ENCODE measurements around a stretch of chr1.

- PRO-cap, 6 experiments = peak in 6 of 6 experiments; most common minus-strand start chr1:9234578 (in 6)
- RAMPAGE, long total RNA, 2 experiments = no peak in any of the 2 experiments
- RRBS = no CpG with 5 or more reads among the region's 43 CpGs
Observed at GRCh38 chr1:9234150-9234705, 346 bp upstream of the H6PD start.

DNA sequence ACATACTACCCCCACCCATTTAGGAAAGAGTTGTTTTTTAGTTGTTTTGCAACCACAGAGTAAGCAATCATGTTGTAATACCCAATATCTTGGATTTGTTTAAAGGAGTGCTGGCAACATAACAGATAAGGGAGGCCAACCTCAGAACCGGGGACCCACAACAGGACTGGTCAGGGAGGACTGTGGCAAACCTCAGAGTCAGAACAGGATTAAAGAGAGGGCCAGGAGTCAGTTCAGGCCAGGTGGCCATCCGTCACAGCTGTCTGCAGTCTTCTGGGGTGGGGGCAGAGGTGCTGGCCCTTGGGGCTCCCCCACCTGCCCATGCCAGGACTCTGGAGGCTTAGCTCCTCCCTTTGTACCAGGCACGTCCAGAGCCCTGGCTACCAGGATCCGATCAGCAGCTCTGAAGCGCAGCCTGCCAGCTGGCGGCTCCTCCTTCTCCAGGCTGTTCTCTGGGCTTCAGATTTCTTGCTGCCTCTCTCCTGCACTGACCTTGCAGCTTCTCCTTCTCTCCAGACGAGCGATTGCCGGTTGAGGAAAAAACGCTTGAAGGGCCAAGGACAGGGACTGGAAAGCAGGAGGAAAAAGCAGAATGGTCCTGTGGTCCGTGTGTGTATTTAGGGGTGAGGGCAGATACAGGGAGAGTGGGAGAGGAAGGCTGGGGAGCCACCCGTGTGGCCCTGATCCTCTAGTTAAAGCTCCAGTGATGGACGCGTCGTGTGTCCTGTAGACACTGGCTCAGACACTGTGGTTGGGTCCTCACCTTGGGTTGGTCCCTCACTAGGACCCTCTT lies 8.0 kb downstream of the H6PD start:
- PRO-cap, 6 experiments = peak in 6 of 6 experiments; most common plus-strand start position 462 of the sequence (in 3); most common minus-strand start position 275 of the sequence (in 5)
- RAMPAGE, long total RNA, 2 experiments = start-site peak on the plus strand in 2 of 2 experiments, centred at positions 476 to 520 of the sequence, 26 to 29 reads per replicate; start-site peak on the minus strand in 1 of 2 experiments, centred at position 322 of the sequence, 8 reads per replicate
- RRBS = no CpG with 5 or more reads among the region's 15 CpGs

- PRO-cap, 6 experiments = no peak in any of the 6 experiments
- RAMPAGE, long total RNA, 2 experiments = start-site peak on the plus strand in 1 of 2 experiments, at chr1:9244992-9245096 at its widest, 21 reads per replicate
- RRBS = 68% methylated on average over 8 of the region's 26 CpGs
Observed at GRCh38 chr1:9244678-9245821, 10.5 kb downstream of the H6PD start.

- PRO-cap, 6 experiments = no peak in any of the 6 experiments
- RAMPAGE, long total RNA, 2 experiments = no peak in any of the 2 experiments
- RRBS = no CpG with 5 or more reads among the region's 44 CpGs
Observed at GRCh38 chr1:9247445-9248758, 13.3 kb downstream of the H6PD start.

- PRO-cap, 6 experiments = no peak in any of the 6 experiments
- RAMPAGE, long total RNA, 2 experiments = no peak in any of the 2 experiments
- RRBS = no CpG with 5 or more reads among the region's 10 CpGs
Observed at GRCh38 chr1:9248759-9249191, 14.2 kb downstream of the H6PD start.

GRCh38 chr1:9263323-9263815 lies 28.8 kb downstream of the H6PD start:
- PRO-cap, 6 experiments = no peak in any of the 6 experiments
- RAMPAGE, long total RNA, 2 experiments = no peak in any of the 2 experiments
- RRBS = no CpG with 5 or more reads among the region's 22 CpGs

GRCh38 chr1:9270116-9270978 lies 22.3 kb upstream of the SPSB1 start:
- PRO-cap, 6 experiments = no peak in any of the 6 experiments
- RAMPAGE, long total RNA, 2 experiments = no peak in any of the 2 experiments
- RRBS = 29% methylated on average over 3 of the region's 19 CpGs

- PRO-cap, 6 experiments = no peak in any of the 6 experiments
- RAMPAGE, long total RNA, 2 experiments = no peak in any of the 2 experiments
- RRBS = 17% methylated on average over 4 of the region's 30 CpGs
Observed at GRCh38 chr1:9291806-9292479, 751 bp upstream of the SPSB1 start.

- PRO-cap, 6 experiments = no peak in any of the 6 experiments
- RAMPAGE, long total RNA, 2 experiments = no peak in any of the 2 experiments
- RRBS = no CpG with 5 or more reads among the region's 12 CpGs
Observed at GRCh38 chr1:9294945-9295694, 2.4 kb downstream of the SPSB1 start.

GRCh38 chr1:9306380-9306627 lies 13.6 kb downstream of the SPSB1 start:
- PRO-cap, 6 experiments = no peak in any of the 6 experiments
- RAMPAGE, long total RNA, 2 experiments = no peak in any of the 2 experiments
- RRBS = no CpG with 5 or more reads among the region's 4 CpGs

DNA sequence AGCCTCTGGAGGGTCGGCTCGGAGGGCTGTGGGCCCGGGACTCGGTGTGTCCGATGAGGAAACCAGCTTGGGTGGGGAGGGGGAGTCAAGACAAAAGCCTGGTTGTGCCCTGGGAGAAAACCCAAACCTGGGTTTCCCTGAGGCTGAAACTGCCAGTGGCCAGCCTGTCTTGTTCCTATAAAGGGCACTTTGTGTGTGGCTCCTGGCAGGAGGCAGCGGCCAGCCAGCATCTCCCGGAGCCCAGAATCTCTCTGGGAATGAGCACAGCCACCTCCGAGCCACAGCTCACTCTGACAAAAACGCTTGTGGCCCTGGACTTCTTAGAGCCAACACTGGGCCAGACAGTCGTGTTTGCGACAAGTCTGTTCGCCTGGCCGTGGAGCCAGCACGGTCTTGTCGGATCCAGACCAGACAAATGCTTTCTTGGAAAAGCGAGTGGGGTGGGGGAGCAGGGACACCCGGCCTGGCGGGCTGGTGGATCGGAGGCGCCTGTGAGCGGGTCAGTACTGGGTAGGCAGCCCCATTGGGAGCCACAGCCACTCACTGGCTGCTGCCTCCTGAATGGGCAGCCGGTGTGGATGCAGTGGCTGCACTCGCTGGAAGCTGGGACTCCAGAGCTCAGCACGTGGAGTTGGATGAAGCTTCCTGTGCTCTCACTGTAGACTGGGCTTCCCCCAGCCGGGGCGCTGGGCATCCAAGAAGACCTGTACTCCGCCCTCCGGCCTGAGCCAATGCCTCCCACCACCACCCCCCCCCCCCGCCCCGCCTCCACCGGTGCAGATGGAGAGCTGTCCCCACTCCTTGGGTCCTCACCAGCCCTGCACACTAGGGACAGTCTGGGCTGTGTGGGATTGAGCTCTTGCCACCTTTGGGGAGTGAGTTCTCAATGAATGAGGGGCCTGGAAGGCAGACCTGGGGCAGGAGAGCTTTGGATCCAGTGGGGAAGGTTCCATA lies 32.1 kb downstream of the SPSB1 start:
- PRO-cap, 6 experiments = no peak in any of the 6 experiments
- RAMPAGE, long total RNA, 2 experiments = no peak in any of the 2 experiments
- RRBS = 71% methylated on average over 9 of the region's 31 CpGs

GRCh38 chr1:9371190-9372375 lies 78.9 kb downstream of the SPSB1 start:
- PRO-cap, 6 experiments = peak in 1 of 6 experiments; most common plus-strand start chr1:9371910 (in 1)
- RAMPAGE, long total RNA, 2 experiments = no peak in any of the 2 experiments
- RRBS = no CpG with 5 or more reads among the region's 25 CpGs

DNA sequence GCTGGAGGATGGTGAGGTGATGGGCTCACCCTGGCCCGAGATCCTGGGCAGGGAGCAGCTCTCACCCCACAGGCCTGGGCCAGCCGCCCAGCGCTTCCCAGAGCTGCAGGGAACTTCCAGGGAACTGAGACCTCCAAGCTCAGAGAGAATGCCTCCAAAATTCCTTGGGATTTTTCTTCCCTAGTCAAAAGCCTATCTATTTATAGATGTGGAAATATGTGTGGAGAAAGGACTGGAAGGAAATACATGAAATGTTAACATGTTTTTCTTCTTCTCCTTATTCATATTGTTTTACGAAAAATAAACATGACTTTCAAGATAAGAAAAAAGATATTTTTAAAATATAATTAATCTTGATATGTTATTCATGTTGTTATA lies 121.2 kb downstream of the SPSB1 start:
- PRO-cap, 6 experiments = no peak in any of the 6 experiments
- RAMPAGE, long total RNA, 2 experiments = no peak in any of the 2 experiments
- RRBS = no CpG with 5 or more reads among the region's 4 CpGs

GRCh38 chr1:9442239-9443153 lies 96.8 kb upstream of the SLC25A33 start:
- PRO-cap, 6 experiments = no peak in any of the 6 experiments
- RAMPAGE, long total RNA, 2 experiments = no peak in any of the 2 experiments
- RRBS = no CpG with 5 or more reads among the region's 13 CpGs

DNA sequence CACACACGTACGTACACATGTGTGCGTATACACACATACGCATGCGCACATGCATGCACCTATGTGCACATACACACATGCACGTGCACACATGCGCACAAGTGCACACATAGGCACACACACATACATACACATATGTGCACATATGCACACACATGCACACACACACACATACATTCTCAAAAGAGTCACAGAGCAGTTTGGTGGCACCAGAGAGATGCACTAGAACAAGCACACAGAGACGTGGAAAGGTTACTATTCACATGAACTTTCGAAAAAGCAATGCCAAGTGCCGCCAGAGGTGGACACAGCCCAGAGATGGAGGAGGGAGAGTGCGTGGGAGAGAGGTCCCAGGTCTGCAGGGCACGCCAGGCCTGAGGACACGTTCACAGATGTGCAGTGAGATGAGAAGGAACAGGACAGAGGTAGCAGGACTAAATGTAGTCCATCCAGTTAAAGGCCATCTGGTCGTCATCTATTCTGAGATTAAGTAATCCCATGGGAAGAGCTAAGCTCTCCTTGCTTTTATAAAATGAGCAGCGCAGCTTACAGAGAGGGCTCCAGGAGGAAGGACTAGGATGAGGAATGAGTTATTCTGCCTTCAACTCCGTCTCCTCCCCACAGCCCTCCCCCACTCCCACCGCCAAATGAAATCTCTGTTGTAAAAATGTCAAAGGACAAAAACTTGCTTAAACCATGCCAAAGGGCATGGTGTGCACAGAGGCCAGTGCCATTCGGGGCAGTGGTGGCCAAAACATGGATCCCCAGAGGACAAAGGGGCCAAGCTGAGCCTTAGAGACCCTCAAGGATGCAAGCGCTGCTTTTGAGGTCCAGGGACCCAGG lies 85.5 kb upstream of the SLC25A33 start:
- PRO-cap, 6 experiments = no peak in any of the 6 experiments
- RAMPAGE, long total RNA, 2 experiments = no peak in any of the 2 experiments
- RRBS = no CpG with 5 or more reads among the region's 19 CpGs

GRCh38 chr1:9459668-9460559 lies 79.4 kb upstream of the SLC25A33 start:
- PRO-cap, 6 experiments = no peak in any of the 6 experiments
- RAMPAGE, long total RNA, 2 experiments = no peak in any of the 2 experiments
- RRBS = no CpG with 5 or more reads among the region's 16 CpGs

- PRO-cap, 6 experiments = peak in 2 of 6 experiments; most common plus-strand start chr1:9687655 (in 2); most common minus-strand start chr1:9687548 (in 2)
- RAMPAGE, long total RNA, 2 experiments = start-site peak on the minus strand in 1 of 2 experiments, at chr1:9687541-9687583 at its widest, 33 reads per replicate
- RRBS = 3% methylated on average over 7 of the region's 51 CpGs
Observed at GRCh38 chr1:9687002-9687993, 35.8 kb downstream of the PIK3CD start.

- PRO-cap, 6 experiments = no peak in any of the 6 experiments
- RAMPAGE, long total RNA, 2 experiments = no peak in any of the 2 experiments
- RRBS = 31% methylated on average over 6 of the region's 40 CpGs
Observed at GRCh38 chr1:9730304-9731126, 79.0 kb downstream of the PIK3CD start.

GRCh38 chr1:9796688-9797088 lies 27.1 kb downstream of the CLSTN1 start:
- PRO-cap, 6 experiments = no peak in any of the 6 experiments
- RAMPAGE, long total RNA, 2 experiments = no peak in any of the 2 experiments
- RRBS = no CpG with 5 or more reads among the region's 5 CpGs

DNA sequence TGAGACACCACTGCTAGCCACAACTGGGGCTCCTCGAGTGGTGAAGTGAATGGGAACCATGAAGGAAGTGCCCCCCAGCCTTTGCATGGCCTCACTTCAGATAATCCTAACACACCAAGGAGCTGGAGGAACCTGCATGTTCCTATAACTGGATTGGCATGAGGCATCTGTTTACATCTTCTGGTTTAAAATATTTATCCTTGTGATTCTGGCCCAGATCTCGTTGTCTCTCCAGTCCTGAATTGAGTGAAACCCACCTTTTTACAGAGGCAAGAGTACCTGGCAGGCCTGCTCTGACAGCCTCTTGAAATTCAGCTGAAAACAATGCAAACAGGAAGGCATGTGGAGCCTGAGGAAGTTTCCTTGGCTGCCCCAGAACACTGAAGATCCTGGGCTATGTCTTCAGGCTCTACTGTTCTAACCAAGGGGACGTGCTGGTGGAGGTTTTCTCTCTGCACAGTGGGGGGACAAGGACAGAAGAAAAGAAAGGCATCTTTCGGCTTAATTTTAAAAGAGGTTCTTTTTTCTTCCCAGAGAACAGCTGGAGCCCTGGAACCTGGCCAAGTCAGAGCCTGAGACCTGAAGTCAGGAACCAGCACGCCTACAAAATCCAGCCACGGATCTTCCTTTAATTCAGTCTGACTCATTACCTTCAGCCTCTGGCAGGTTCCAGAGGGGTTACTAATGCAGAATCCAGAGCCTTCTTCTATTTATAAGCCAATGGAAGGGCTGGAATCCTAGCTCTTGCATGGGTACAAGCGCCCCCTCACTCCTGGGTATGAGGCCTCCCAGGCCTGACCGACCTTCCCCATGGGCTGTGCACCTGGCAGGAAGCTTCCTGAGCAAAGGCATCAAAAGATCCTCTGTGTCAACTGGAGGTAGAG lies 19.9 kb downstream of the CTNNBIP1 start:
- PRO-cap, 6 experiments = peak in 4 of 6 experiments; most common plus-strand start position 405 of the sequence (in 2); most common minus-strand start position 603 of the sequence (in 2)
- RAMPAGE, long total RNA, 2 experiments = no peak in any of the 2 experiments
- RRBS = no CpG with 5 or more reads among the region's 8 CpGs